ENCODE results near the gene DIS3.

DNA sequence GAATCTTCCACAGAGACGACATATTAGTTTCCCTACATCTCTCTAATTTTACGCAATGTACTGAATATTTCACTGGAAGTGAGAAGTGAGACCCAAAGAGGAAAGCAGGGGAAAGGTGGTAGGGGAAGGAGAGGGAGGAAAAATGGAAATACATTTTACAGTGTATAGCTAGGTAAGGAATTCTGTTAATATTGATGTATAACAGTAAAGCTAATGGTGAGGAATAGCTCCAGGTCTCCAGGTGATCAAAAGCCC lies 189.6 kb downstream of the MZT1 start:
- RRBS, result no CpG with 5 or more reads among the region's 2 CpGs

GRCh38 chr13:72781227-72782409 lies at the start of gene DIS3:
TSS of gene DIS3 (minus strand) at chr13:72781900.
- RRBS, result under 1% methylated on average over 21 of the region's 85 CpGs

DNA sequence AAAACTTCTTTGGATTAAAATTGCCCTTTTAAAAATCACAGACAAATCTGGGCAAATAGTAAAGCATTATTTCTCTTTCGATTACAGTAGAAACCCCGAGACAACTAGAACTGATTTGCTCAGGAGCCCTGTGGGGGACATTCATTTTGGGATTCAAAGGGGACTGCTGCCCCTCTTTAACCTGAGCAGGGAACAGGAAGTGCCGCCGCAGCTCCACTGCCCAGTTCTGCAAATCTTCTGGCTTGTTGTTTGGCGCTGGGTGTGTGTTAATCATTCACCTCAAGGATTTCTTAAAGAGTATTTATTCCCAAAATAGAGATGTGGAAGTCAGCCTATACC lies 559.4 kb downstream of the KLF5 start:
- RRBS, result no CpG with 5 or more reads among the region's 5 CpGs

DNA sequence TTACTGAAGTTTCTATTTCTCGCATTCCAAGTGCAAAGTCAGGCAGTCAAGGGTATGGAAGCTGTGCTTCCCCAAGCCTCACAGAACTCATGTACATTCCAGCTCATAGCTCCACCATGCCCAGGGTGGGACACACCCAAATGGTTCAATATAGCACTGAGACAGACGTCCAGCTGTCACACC lies 989.0 kb downstream of the KLF5 start:
- RRBS, result no CpG with 5 or more reads among the region's 2 CpGs

DNA sequence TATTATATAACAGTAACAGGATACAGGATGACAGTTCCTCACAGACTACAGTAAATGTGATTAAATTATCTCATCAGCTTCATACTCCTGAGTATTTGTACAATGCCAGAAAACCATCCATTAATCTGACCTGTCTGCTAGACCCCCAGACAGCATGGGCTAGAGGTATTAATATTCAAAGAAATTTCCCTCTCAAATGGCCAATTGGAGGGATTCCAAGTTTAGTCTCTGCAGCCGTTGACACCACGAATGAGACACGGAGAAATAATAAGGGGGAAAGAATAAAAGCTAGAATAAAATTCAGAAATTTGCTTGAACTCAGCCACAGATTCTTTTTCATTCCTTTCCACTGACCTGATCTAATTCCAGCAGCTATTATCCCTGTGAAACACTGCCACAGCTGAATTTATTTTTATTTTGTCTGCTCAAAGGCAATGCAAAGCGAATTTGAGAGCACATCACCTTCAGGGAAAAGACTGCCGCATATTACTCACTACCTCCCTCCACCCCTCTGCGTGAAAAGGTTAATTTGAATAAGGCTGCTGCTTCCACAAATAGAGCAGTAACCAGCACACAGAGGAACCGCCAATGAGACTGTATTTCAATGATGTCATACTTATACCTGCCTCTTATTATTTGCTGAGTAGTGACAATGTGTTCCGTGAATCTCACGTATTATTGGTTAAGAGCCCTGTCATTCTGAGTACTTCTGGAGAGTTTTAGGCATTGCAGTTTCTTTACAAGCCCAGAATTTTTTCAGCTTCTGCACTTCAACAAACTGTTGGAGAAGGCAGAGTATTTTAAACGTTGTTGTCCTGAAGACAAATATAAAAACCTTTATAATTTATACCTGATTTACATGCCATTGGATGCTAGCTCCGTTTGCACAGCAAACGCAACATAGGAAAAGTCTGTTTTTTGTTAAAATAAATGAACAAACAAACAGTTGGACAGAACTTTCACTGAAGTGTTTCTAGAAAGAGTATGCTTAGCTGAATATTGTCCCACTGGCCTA lies 1191.7 kb downstream of the TBC1D4 start:
- RRBS, result no CpG with 5 or more reads among the region's 12 CpGs

- RRBS, result no CpG with 5 or more reads among the region's 7 CpGs
Observed at GRCh38 chr13:75286708-75287148, 195.2 kb downstream of the TBC1D4 start.

DNA sequence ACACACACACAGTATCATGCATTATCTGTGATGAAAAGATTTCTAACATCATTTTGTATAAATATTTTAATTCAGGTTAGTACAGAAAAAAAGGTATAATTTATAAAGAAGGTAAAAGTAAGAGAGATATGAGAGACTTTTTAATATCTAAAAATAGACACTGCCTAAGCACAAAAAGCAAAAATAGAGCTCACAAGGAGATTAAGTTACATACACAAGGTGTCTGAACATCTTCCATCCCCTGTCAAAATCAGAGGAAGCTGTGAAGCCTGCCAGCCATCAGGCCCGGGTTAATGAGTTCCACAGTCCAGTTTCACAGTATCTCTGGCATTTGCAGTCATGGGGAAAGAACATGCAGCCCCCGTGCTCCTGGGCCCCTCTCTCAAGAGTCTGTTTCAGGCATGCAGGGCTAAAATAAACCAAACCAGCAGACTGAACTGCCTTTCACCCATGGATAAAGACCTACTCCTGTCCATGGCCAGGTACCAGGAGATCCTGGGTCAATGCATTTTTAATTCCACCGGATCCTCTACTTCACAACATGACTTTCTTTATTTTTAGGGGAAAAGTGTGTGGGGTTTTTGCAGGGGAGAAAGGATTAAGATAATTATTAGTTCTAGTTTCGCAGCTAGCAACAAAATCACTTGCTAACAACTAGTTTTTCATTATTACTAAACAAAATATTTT lies 79.1 kb downstream of the TBC1D4 start:
- RRBS, result no CpG with 5 or more reads among the region's 4 CpGs

GRCh38 chr13:75537992-75538598 lies 454 bp upstream of the COMMD6 start:
- RRBS, result no CpG with 5 or more reads among the region's 19 CpGs

GRCh38 chr13:75704849-75705374 lies 68.8 kb downstream of the LMO7 start:
- RRBS, result no CpG with 5 or more reads among the region's 10 CpGs

DNA sequence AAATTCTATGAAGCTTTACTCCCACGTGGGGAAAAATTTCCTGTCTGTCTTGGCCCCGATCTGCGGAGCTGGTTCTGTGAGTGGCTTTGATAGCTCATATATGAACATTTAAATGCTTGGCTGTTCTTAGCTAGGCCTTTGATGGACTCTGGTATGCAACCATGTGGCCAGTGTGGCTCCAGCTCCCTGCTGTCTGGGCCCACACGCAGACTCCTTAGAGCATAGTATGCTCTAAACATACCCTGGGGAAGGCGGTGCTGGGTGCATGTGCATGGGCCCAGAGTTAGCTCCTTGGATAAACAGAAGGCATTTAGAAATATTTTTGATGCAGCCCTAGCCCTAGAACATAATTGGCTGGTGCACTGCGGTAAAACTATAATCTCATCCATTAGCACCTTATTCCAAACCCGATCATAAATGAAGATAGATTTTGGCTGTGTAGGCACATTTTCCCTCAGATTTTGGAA lies 153.4 kb downstream of the LMO7 start:
- RRBS, result no CpG with 5 or more reads among the region's 7 CpGs

GRCh38 chr13:76086885-76087419 lies 450.8 kb downstream of the LMO7 start:
- RRBS, result no CpG with 5 or more reads among the region's 3 CpGs

GRCh38 chr13:76798112-76798338 lies 88.2 kb downstream of the KCTD12 start:
- RRBS, result no CpG with 5 or more reads among the region's 1 CpG

DNA sequence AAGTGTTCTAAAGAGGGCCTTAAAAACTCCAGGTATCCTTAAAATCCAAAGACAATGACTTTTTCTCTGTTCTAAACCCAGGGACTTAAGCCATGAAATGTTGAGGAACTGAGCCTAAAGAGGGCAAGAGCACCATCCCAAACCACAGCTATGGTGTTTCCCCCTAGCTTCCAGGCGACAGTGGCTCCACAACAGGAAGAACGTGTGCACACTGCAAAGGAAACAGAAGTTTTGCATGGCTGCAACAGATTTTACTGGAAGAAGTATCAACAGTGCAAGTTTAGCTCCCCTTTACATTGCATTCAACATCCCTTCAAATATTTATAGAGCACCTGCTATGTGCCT lies 8.2 kb upstream of the KCTD12 start:
- RRBS, result no CpG with 5 or more reads among the region's 2 CpGs

DNA sequence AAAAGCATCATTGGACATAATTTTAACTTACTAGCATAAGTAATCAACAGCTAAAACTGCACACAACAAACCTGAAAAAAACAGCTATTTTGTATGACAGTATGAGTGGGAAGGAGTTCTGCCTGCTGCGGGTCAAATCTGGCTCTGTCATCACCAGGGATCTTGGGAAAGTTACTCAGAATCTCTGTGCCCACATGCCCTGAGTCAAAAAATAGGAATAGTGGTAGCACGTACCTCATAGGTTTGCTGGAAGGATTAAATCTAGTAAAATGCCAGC lies 1.1 kb downstream of the CLN5 start:
- RRBS, result no CpG with 5 or more reads among the region's 2 CpGs

DNA sequence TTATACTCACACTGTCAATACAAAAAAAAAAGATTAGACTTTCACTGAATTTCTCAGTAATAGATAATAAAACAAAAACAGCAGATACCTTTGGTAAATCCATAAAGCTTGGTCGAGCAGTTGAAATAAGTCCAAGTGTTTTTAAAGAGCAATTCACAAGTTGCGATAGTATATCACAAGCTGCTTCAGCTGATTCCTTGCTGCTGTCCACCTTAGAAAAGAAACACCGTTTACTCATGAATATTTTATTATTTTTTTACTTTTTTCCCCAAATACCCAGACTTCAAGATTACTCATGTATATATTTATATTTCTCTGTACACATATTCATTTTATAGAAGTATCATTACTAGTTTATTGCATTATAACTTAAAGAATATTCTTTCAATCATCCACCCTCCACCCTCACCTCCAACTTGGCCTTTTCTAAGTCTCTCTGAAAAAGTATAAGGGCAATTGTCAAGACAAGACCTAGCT lies 8.4 kb downstream of the FBXL3 start:
- RRBS, result no CpG with 5 or more reads among the region's 3 CpGs

DNA sequence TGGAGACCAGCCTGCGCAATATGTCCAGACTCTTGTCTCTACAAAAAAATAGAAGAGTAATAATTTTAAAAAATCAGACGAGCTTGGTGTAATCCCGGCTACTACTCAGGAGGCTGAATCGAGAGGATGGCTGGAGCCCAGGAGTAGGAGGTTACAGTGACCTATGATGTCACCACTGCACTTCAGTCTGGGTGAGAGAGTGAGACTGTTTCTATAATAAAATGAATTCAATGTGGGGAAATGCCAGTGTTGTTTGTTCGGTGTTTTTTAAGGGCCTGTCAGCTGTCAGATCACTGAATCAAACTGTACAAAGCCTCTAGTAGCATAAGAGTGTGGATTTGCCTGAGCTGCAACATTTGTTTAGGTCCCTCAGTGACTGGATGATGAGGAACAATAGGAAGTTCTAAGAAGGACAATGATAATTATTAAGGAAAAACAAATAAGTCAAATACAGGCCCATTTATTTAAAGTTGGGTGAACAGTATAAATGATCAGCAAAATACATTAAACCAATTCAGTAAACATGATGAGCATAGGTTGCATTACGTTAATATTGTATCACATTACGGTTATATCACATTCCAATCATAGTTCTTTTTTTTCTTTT lies 1.4 kb upstream of the FBXL3 start:
- RRBS, result no CpG with 5 or more reads among the region's 7 CpGs

DNA sequence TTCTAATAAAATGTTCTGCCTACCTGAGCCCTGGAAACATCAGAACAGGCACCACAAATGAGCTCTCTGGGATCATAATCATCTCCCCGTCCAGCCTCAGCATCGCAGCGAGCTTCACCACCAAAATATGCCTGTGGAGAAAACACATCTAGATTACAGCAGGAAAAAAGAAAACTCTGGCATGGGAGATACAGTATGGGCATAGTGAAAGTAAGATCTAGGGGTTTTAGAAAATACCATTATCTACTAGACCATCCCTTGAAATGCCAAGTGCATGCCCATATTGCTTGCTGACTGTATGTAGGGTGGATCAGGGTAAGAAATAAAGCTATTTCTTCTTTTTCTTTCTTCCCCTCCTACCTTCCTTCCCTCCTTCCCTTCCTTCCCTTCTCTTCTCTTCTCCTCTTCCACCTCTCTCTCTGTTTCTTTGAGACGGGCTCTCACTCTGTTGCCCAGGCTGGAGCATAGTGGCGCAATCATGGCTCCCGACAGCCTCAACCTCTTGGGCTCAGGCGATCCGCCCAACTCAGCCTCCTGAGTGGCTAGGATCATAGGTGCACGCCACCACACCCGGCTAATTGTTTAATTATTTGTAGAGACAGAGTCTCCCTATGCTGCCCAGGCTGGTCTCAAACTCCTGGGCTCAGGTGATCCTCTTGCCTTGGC lies 25.0 kb upstream of the FBXL3 start:
- RRBS, result no CpG with 5 or more reads among the region's 10 CpGs

- RRBS, result no CpG with 5 or more reads among the region's 5 CpGs
Observed at GRCh38 chr13:77068492-77068857, 41.5 kb upstream of the FBXL3 start.

DNA sequence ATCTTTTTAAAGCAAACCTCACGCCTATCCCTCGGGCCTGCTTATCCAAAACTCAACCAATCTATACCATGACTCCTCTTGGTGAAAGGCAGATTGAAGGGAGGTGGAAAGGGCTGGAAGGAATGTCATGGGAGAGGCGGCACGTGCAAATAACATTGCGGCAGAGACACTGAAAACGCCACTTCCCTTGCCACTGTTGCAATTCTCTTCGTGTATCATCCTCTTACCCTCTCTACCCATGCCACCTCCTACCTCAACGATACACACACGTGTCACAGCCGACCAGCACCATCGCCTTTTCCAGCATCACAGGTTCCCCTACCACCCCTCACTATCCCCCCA lies 1.0 kb downstream of the MYCBP2 start:
- RRBS, result no CpG with 5 or more reads among the region's 11 CpGs

DNA sequence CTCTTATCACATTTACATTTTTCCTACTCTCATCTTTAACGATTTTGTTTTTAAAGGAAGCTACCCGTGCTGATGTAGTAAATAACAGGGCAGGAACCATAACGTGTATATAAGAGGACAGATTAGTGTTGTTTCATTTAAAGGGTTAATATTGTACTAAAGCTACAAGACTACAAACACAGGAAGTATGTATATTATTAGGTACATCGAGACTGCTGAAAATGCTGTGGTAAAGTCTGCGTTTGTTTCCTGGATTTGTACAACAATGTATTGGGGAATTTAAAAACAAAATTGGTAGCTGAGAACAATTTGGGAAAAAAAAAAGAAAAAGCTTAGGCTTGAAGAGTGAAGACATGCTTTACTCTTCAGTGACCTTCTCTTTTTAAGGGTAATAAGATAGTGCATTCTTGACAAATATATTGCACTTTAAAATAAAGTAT lies 3.3 kb upstream of the MYCBP2 start:
- RRBS, result no CpG with 5 or more reads among the region's 5 CpGs

Data from pericardium (tissue), 1 donor.